ENCODE results near the genes AGPAT2 and AJM1.

GRCh38 chr9:136345140-136345864 lies 18.0 kb downstream of the GPSM1 start:
- PRO-cap = no peak
- RAMPAGE, long total RNA, 4 experiments = no peak in any of the 4 experiments

DNA sequence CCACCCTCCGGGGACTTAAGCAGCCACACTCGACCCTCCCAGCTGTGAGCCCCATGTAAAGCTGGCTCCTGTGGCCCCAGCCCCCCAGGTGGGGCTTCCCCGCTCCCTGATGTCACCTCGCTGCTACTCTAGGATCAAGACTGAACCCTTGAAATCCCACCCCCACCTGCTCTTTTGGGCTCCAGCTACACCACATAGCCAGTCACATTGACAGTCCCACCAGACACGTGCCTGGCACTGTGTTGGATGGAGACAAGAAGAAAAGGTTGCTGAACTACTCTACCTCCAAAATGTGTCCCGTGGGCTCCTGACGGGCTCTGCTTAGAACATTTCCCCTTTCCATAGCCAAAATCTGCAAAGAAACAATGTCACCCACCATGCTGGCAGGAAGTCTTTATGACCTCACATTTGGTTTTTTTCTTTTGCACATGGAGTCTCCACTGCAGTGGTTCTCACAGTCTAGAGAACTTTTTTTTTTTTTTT lies 1.7 kb downstream of the ENTR1 start:
- PRO-cap = no peak
- RAMPAGE, long total RNA, 4 experiments = no peak in any of the 4 experiments

GRCh38 chr9:136437353-136438089 lies 2.1 kb downstream of the INPP5E start:
- PRO-cap = no peak
- RAMPAGE, long total RNA, 4 experiments = no peak in any of the 4 experiments

GRCh38 chr9:136550294-136550768 lies 4.5 kb upstream of the NOTCH1 start:
- PRO-cap = no peak
- RAMPAGE, long total RNA, 4 experiments = no peak in any of the 4 experiments

- PRO-cap = unidirectional peak, plus-strand start at chr9:136603384; unidirectional peak, plus-strand start at chr9:136603428
- RAMPAGE, long total RNA, 4 experiments = no peak in any of the 4 experiments
Measured at GRCh38 chr9:136602947-136603580, 57.2 kb upstream of the NOTCH1 start.

GRCh38 chr9:136645722-136646251 lies 16.9 kb upstream of the EGFL7 start:
- PRO-cap = no peak
- RAMPAGE, long total RNA, 4 experiments = no peak in any of the 4 experiments

DNA sequence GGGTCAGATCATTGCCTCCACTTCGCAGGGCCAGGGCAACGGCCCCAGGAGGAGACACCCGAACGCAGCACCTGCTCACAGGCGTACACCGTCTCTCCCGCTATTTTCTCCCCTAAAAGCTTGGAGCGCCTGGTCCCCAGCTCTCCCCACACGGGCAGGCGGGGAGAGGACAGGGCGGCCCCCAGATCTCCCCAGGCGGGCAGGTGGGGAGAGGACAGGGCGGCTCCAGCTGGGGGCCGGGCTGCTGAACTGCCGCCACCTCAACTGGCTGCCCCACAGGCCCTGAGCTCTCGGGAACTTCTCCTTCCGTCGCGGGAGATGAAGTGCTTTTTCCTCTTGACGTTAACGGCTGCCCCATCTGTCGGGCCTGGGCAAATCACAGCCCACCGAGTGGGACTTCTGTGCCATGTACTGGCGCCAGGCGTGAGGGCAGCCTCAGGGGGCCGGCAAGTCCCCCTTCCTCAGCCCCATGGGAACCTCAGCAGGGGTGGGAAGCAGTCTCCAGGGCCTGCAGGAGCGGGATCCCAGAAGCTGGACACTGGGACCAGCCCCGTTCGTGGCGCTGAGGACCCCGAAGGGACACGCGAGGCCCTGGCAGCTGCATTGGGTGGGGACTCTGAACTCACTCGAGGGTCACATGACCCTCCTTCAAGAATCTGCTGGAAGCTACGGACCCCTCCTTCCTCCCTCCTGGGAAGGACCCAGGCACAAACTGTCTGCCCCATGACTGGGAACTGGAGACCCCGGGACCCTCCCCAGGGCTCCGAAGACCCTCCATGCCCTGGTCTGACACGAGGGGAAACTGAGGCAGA lies 5.8 kb upstream of the EGFL7 start:
- PRO-cap = bidirectional peak, plus-strand start at position 357 of the sequence, minus-strand start at position 266 of the sequence
- RAMPAGE, long total RNA, 4 experiments = no peak in any of the 4 experiments

- PRO-cap = no peak
- RAMPAGE, long total RNA, 4 experiments = no peak in any of the 4 experiments
Measured at GRCh38 chr9:136660119-136660932, 2.4 kb upstream of the EGFL7 start.

- PRO-cap = no peak
- RAMPAGE, long total RNA, 4 experiments = no peak in any of the 4 experiments
Measured at GRCh38 chr9:136676861-136677615, 10.2 kb downstream of the AGPAT2 start.

DNA sequence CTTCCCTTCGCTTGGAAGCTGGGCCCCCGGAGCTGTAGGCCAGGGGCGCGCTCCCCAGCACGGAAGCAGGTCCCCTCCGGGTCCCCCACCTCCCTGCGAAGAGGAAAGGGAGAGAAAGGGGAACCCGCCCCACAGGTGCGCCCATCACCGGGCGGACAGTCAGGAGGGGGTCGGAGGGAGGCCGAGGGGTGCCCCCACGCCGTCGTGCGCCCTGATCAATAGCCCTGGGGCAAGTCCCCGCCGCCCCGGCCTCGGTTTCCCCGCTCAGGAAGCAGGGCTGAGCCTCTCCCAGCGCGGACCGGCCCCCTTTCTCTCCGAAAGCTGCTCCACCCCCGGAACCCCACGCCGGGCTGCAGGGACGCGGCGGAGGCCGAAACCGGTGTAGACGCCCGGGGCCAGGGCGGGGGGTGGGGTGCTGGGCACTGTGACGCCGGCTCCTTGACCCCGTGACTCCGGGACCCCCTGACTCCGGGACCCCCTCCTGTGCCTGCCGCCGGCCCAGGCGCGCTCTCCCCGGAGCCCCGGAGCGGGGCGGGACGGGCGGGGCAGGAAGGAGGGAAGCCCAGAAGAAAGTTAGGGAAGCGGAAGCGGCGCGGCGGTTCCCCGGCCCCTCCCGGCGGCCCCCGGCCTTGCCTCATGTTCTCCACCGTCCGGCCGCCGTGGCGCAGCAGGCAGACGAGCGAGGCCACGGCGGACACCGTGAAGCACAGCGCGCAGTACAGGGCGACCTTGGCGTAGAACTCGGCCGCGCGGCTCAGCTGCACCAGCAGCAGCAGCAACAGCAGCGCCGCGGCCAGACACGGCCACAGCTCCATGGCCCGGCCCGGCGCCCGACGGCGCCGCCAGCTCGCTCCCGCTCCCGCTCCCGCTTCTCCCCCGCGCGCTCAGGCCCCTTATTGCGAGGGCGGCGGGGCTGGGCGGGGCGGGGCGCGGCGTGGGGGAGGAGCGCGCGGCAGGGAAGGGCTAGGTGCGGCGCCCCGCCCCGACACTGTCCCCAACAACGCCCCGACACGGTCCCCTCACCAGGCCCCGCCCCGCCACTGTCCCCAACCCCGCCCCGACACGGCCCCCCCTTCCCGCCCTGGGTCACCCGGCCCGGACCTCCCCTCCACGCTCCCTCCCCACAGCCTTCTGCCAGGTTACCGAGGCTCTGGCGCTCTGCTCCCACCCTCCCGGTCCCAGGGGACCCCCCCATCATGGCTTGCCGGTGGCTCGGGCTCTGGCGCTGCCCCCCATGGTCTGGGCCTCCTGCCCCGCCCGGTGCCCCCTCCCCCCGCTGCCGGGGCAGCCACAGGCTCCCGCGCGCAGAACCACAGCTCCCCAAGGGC lies at the start of gene AGPAT2:
Gene AGPAT2 (minus strand): TSS at position 915 of the 1,328 bp plus-strand sequence.
- PRO-cap = bidirectional peak, plus-strand start at position 637 of the sequence, minus-strand start at position 523 of the sequence; bidirectional peak, plus-strand start at position 1,116 of the sequence, minus-strand start at position 867 of the sequence
- RAMPAGE, long total RNA, 4 experiments = start-site peak on the minus strand in 2 of 4 experiments, centred at positions 772 to 851 of the sequence, 14 to 391 reads per replicate

DNA sequence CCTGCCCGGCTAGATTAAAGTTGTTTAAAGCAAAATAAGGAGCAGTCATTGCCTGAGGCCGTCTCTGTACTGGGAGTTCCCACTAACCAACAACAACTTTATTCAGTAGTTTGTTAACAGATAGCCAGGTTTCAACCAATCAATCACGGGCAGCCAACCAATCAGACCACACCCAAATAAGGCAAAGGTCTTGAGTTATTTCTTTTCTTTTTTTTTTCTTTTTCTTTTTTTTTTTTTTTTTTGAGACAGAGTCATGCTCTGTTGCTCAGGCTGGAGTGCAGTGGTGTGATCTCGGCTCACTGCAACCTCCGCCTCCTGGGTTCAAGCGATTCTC lies 7.6 kb upstream of the DIPK1B start:
- PRO-cap = unidirectional peak, minus-strand start at position 71 of the sequence
- RAMPAGE, long total RNA, 4 experiments = no peak in any of the 4 experiments

GRCh38 chr9:136728086-136728456 lies 14.7 kb downstream of the LCN10 start:
- PRO-cap = bidirectional peak, plus-strand start at chr9:136728317, minus-strand start at chr9:136728184
- RAMPAGE, long total RNA, 4 experiments = start-site peak on the minus strand in 1 of 4 experiments, at chr9:136728180-136728184 at its widest, 10 reads per replicate

DNA sequence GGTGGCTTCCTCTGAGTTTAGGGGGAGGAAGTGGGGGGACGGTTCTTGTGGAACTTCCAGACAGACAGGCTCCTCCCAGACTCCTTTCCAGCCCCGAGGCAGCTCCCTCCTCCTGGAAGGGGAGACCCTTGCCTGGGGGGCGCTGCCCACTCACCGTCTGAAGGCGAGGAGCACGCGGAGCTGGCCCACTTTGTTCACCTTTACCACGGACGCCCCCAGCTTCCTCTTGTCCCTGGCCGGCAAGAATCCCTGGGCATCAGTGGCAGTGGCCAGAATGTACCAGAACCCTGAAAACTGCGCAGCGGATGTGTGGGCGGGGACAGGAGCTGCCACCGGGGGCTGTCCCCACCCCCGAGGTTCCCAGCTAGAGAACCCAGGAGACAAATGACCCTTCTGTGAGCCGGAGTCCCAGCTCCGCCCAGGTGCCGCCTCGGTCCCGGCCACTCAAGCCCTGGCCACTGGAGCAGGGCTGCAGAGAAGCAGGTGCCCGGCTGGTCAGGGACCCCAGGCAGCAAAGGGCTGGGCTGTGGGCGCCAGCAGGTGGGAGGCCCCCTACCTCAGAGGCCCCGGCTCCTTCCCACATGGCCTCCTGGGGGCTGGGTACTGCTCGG lies 908 bp downstream of the LCN10 start:
- PRO-cap = bidirectional peak, plus-strand start at position 447 of the sequence, minus-strand start at position 261 of the sequence
- RAMPAGE, long total RNA, 4 experiments = no peak in any of the 4 experiments

DNA sequence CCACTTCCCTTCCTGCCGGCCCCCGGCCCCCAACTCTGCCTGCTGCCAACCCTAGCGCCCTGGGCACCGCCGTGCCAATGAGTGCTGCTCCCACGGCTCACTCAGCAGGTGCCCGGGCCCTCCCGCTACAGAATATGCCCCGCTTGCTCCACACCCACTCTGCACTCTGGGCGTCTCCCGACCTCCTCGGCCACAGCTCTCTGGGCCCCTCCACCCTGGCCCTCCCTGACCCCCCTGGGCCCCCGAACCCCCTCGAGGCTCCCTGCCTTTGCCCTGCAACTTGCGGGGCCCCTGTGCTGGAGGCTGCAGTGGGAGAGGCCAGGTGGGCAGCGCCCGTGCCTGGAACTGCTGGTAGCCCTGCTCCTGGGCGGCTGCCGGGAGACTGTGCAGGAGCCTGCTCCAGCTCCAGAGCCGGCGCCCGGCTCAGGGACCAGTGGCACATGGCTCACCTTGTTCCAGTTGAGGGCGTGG lies 367 bp downstream of the LCN10 start:
- PRO-cap = no peak
- RAMPAGE, long total RNA, 4 experiments = no peak in any of the 4 experiments

GRCh38 chr9:136764915-136765506 lies 693 bp upstream of the LCN15 start:
- PRO-cap = no peak
- RAMPAGE, long total RNA, 4 experiments = no peak in any of the 4 experiments

DNA sequence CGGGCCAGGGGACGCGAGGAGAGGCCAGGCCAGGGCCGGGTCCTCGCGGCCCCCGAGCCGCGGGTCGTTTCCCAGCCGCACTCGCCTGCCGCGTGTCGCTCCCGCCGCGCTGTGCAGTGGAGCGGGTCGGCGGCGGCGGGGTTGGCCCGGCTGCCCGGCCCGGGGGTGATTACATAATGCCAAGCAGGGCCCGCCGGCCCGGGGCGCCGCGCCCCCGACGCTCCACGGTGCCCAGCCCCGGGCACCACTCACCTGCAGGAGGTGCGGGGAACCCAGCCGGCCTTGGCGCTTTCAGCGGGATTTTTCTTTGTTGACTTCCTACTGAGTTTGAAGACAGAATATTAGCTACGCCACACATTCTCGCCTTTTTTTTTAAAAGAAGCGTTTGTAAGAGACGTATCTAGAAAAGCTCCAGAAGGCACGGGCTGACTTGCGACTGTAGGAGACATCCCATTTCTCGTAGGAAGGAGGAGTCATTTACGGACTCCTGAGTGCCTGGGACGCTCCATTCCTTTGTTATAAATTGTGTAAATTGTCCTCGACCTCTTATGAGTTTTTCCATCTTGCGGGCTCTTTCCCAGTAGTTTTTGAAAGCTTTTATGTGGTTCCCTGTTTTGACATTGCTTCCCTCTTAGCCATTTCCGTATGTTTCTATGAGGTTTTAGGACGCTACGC lies 864 bp downstream of the RABL6 start:
- PRO-cap = unidirectional peak, minus-strand start at position 115 of the sequence; unidirectional peak, minus-strand start at position 250 of the sequence
- RAMPAGE, long total RNA, 4 experiments = no peak in any of the 4 experiments

- PRO-cap = unidirectional peak, plus-strand start at chr9:136842469
- RAMPAGE, long total RNA, 4 experiments = no peak in any of the 4 experiments
Measured at GRCh38 chr9:136842163-136842653, at the start of gene AJM1. TSS of gene AJM1 (plus strand) at chr9:136842478.

GRCh38 chr9:136843673-136844255 lies 1.5 kb downstream of the AJM1 start:
- PRO-cap = no peak
- RAMPAGE, long total RNA, 4 experiments = no peak in any of the 4 experiments

GRCh38 chr9:136880222-136880664 lies 6.1 kb upstream of the TRAF2 start:
- PRO-cap = unidirectional peak, minus-strand start at chr9:136880397
- RAMPAGE, long total RNA, 4 experiments = no peak in any of the 4 experiments

- PRO-cap = no peak
- RAMPAGE, long total RNA, 4 experiments = no peak in any of the 4 experiments
Measured at GRCh38 chr9:136921591-136922323, 22.8 kb downstream of the FBXW5 start.

Data from Peyer's patch (tissue), 4 donors.